ENCODE measurements around the gene SLC35E2B.

DNA sequence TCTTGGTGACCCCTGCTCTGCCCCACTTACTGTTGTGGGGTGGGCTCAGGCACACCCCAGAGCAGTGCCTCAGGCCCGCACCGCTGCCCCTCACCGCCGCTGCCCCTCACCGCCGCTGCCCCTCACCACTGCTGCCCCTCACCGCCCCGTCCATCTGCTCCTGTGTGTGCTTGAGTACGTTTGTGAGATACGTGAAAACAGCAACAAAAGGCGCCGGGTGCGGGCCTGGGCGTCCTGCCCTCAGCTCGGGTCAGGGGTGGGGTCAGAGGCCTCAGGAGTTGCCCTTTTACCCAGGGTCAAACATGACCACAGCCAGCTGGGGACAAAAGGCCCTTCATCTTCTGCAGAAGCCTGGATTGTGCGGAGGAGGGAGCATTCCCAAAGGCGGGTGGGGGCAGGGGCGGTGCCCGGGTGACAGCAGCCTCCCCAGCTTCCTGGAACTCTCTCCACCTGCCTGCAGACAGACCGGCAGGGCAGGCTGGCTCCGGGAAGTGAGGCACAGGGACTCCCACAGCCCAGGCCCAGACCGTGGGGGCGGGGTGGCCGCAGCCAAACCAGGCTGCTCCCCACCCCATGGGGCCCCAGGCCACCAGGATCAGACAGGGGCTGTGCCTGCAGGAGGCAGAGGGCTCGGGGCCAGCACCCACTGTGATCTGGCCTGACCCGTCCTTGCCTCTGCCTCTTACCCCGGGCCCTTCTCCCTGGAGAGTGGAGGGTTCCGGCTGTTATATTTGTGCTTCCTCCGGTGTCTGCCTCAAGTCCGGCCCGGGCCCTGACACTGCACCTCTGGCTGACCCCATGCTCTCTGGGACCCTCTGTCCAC is 2.3 kb upstream of the VWA1 start:
- PRO-cap = no peak

GRCh38 chr1:1692307-1693337 is at the start of gene SLC35E2B:
SLC35E2B (minus strand) TSS chr1:1692795.
- PRO-cap = bidirectional peak, plus-strand start at chr1:1692535, minus-strand start at chr1:1692446; unidirectional peak, minus-strand start at chr1:1693000

DNA sequence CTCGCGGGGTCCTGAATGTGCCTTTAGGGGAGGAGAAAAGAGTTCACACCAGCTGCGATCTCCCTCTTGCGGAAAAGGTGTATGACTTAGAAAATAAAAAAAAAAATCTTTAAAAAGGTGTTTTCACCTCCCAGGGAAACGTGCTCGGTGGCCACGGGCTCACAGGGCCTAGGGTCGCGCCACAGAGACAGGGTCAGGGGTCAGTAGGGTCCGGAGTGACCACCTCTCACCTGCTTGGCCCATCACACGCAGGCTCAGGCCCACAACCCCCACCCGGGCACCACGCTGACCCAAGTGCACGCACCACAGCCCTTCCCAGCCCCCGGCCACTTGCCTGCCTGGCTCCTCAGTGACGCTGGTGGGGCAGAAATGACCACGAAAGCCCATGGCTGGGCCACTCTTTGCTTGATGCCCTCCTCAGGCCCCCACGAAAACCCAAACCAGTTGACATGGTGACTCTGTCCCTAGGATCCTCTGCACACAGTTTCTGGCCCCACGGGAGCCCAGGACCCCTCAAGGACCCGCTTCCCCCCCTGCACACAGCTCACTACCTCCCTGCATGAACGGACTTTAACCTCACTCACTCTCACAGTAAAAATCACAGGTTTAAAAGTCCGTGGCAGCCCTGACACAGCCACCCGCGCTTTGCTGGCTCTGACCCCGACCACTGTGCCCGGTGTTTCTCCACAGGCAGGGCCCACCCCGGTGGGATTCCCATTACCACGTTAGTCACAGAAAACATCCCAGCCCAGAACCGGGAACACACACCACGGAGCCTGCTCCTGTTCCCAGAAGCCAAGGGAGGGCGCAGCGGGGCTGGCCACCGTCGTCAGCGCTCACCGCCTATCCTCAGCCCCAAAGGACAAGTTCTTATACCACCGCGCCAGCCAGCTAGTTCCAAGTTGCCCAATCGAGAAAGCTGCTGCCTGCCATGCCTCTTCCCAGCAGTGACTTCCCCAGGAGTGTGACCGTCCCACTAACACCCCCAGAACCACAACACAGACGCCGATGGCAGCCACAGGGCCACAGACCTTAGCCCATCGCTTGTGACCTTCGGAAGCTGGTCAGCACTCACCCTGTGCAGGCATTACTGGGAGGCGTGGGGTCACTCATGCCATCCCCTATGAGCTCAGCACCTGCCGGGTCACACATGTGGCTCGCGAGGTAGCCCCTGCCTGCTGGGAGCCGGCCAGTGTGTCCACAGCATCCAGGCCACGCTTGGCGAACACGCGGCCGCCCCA is 20.6 kb downstream of the NADK start:
- PRO-cap = no peak

- PRO-cap = no peak
These were observed 37.8 kb downstream of the GNB1 start for GRCh38 chr1:1852662-1853879.

GRCh38 chr1:1889202-1889461 is 1.8 kb downstream of the GNB1 start:
- PRO-cap = no peak

DNA sequence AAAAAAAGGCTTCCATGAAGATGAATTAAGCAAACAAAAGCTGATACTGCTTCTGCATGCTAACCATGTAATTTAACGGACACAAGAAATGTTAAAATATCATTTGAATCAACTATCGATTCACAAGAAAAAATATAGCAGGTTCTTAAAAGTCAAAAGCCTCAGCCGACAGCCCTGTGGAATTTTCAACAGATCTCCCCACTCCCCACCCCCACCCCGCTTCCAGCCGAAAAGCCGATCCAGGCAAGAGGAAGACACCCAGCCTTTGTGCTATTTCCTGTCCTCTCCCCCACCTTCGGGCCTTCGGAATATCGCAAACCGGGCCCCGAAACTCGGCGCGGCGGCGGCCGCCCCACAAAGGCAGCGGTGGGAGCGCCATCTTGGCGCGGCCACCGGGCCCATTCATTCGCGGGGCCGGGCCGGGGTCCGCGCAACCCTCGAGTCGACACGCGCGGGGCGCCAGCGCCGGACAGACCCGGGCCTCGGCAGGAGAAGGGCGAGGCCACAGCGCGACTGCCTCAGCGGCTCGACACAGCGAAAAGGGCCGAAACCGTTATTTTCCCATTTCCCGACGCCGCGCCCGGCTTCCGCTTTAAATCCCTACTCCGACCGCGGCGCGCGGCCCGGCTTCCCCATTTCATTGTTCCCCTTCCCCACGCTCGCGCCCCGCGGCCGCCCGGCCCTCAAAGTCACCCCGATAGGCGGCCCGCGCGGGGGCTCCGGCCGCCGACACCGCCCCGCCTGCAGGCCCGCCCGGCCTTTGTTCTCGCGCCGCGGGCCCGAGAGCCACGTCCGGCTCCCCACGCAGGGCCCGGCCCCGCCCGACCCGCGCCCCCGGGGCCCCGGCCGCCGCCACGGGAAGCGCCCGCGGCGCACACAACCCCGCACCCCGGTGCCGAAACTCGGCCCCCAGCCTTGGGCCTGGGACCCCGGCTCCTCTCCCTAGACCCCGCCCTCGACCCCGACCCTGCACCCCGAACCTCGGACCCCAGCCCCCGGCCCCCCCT is 913 bp downstream of the GNB1 start:
- PRO-cap = no peak

DNA sequence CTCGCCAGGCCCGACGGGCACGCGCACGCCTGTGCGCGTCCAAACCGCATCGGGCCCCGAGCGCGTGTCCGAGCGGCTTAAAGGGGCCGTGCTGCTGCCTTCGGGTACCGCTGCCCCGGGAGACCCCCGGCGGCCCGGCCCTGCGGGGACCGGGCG is 140 bp upstream of the GNB1 start:
- PRO-cap = bidirectional peak, plus-strand start at position 38 of the sequence, minus-strand start outside the sequence

DNA sequence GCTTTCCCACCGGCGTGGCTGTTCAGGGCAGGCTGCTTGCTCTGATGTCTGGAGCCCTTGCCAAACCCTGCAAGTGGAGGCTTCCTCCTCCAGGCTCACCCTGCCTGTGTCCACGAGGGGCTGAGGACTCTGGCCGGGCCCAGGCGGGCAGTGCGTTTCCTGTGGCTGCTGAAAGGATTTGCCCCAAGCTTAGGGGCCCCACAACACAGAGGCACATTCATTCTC is 24.4 kb upstream of the TMEM52 start:
- PRO-cap = no peak

DNA sequence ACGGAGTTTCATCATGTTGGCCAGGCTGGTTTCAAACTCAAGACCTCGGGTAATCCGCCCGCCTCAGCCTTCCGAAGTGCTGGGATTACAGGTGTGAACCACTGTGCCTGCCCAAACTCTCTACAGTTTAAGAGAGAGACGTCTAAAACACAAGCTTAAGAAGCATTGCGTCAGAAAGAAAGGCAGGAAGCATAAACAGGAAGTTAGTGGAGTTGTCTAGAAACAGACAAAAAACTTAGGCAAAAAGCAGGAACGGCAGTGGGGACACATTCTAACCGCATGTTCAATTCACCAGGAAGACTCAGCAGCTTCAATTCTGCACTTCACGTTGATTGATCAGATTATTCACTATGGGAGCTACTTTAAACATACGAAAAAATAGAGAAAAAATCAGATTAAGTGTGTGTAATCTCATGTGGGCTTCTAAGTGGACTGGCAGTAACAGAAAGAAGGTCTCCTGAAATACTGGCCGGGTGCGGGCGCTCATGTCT is 7.4 kb downstream of the CFAP74 start:
- PRO-cap = no peak

GRCh38 chr1:2049875-2050315 is 316 bp upstream of the PRKCZ start:
- PRO-cap = bidirectional peak, plus-strand start at chr1:2050409, minus-strand start at chr1:2050159

- PRO-cap = no peak
These were observed 23.4 kb downstream of the PRKCZ start for GRCh38 chr1:2073368-2074258.

GRCh38 chr1:2081900-2082784 is 31.9 kb downstream of the PRKCZ start:
- PRO-cap = no peak

- PRO-cap = no peak
These were observed 60.0 kb downstream of the FAAP20 start for GRCh38 chr1:2134623-2134993.

GRCh38 chr1:2138052-2138517 is 56.5 kb downstream of the FAAP20 start:
- PRO-cap = no peak

DNA sequence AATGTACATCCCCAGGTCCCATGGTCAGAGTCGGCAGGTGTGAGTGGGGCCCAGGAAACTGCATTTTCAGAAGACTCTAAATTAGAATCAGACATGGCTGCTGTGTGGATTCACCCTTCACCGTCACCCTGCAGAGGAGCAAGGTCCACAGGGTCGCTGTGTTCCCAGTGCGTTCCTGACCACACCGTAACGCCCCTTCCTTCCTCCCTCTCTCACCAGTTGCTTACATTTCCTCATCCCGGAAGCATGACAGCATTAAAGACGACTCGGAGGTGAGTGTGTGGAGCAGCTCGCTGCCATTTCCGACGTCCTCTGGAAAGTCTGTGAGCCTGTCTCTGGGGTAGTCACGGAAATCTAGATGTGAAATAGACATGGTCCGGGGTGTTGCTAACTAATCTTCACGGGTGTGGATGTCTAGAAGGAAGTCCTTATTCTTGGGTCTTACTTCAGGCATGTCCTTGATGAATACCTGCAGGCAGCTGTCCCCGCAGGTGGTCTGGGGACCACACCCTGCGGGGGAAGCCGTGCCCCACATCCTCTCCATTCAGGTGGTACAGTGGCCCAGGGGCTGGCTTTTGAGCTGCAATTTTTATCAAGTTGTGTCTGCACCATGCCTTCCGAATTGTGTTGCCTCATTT is 45.8 kb downstream of the FAAP20 start:
- PRO-cap = no peak

- PRO-cap = no peak
These were observed 15.3 kb upstream of the SKI start for GRCh38 chr1:2212504-2213546.

GRCh38 chr1:2231559-2232411 is 3.7 kb downstream of the SKI start:
- PRO-cap = no peak

GRCh38 chr1:2247734-2248941 is 20.0 kb downstream of the SKI start:
- PRO-cap = no peak

- PRO-cap = no peak
These were observed 21.5 kb downstream of the SKI start for GRCh38 chr1:2249704-2249924.

DNA sequence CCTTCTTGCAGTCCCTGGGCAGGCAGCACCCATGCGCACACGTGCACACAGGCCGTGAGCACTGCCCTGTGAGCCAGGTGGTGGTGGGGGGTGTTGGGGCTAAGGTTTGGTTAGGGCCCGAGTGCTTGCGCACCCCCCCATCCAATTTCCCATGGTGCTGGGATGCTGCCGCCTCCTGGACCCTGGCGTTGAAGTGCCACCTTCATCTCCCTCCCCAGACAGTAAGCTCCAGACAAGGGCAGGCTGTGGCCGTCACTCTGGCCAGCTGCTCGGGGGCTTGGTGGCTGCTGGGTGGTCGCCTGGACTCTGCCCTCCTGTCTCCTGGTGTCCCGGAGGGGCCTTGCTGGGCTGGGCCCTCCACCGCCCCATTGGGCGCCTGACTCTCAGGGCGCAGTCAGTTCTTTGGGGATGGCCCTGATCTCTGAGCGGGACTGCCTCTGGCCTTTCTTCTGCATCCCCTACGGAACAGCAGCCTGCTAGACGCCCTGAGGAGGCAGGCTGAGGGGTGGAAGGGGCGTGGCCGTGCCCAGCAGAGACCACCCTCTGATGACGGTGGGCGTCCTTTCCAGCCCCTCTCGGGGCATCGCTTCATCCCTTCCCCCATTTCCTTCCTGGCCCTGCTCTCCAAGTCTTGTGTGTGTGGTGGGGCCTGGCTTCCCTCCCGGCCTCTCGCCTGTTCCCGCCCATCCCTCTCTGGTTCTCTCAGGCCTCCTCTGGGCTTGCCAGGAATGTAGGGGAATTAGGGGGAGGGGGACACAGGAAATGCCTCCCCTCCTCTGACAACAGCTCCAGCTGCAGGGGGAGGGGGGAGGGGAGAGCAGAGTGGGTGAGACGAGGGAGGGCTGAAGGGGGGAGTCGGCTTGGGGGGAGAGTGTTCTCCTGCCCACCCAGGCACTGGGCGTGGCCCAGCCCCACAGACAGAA is 50.9 kb downstream of the SKI start:
- PRO-cap = no peak

Measured in mesothelial cell of epicardium (in vitro differentiated cells).